Epithelial cell of alveolus of lung (primary cell): ENCODE results near the genes WAPL and OPN4.

GRCh38 chr10:85612116-85612671 is 754.4 kb downstream of the GRID1 start:
- RAMPAGE, long total RNA = no peak
- RRBS = no CpG with 5 or more reads among the region's 6 CpGs

DNA sequence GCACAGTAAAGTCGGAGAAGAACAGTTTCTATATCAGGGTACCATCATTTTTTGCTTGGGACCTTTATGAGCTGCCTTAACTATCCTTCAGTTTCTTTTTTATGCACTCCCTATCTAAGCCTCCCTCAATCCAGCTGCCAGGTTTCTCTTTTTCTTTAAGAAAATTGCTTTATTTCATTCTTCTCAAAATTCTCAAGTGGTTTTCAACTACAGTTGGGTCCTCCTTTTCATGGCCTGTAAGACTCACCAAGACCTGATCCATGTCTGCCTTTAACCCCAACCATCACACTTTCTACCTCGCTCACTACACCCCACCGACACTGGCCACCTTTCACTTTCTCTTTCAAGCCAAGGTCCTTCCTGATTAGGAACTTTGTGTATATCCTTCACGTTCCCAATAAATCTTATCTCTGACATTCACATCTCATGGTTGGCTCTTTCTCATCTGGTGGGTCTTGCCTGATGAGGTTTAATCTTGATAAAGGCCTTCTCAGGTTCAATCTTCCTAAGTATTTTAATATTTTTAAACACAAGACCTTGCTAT is 625.0 kb downstream of the GRID1 start:
- RAMPAGE, long total RNA = no peak
- RRBS = no CpG with 5 or more reads among the region's 4 CpGs

- RAMPAGE, long total RNA = no peak
- RRBS = no CpG with 5 or more reads among the region's 2 CpGs
Measured at GRCh38 chr10:85993091-85993759, 373.4 kb downstream of the GRID1 start.

GRCh38 chr10:86163306-86163892 is 203.2 kb downstream of the GRID1 start:
- RAMPAGE, long total RNA = no peak
- RRBS = no CpG with 5 or more reads among the region's 9 CpGs

DNA sequence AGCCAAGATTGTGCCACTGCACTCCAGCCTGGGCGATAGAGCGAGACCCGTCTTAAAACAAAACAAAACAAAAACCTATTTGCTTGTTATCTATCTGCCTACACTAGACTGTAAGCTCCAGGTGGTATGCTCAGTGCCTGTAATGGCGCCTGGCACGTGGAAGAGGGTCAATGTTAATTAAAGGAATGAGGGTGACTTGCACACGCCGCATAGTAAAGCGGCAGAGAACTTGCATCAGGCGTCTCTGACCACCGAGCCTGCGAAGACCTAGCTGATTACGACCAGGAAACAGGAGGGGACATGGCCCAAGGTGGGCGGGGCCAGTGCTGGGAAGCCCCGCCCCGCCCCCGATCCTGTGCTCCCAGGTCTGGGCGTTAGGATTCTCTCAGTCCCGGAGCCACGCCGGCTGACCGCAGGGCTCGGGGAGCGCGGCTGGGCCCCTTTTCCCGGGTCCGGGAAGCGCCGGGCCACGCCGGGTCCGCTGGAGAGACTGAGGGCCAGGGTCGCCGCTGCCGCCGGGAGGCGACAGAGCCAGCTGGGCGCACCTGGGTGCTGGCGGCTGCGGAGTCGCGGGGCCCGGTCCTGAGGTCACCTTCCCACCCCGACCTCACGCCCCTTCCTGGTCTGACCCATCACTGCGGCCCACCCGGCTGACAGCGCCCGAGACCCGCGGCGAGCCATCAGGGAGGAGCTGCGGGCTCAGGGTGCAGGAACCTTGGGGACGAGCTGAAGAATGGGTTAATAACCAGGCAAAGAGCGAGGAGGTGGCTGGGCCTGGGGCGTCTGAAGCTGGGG is 22.9 kb upstream of the GRID1 start:
- RAMPAGE, long total RNA = no peak
- RRBS = 4% methylated on average over 23 of the region's 55 CpGs

- RAMPAGE, long total RNA = no peak
- RRBS = no CpG with 5 or more reads among the region's 6 CpGs
Measured at GRCh38 chr10:86402993-86403463, 36.4 kb upstream of the GRID1 start.

- RAMPAGE, long total RNA = no peak
- RRBS = no CpG with 5 or more reads among the region's 7 CpGs
Measured at GRCh38 chr10:86466499-86467006, 55.0 kb downstream of the WAPL start.

DNA sequence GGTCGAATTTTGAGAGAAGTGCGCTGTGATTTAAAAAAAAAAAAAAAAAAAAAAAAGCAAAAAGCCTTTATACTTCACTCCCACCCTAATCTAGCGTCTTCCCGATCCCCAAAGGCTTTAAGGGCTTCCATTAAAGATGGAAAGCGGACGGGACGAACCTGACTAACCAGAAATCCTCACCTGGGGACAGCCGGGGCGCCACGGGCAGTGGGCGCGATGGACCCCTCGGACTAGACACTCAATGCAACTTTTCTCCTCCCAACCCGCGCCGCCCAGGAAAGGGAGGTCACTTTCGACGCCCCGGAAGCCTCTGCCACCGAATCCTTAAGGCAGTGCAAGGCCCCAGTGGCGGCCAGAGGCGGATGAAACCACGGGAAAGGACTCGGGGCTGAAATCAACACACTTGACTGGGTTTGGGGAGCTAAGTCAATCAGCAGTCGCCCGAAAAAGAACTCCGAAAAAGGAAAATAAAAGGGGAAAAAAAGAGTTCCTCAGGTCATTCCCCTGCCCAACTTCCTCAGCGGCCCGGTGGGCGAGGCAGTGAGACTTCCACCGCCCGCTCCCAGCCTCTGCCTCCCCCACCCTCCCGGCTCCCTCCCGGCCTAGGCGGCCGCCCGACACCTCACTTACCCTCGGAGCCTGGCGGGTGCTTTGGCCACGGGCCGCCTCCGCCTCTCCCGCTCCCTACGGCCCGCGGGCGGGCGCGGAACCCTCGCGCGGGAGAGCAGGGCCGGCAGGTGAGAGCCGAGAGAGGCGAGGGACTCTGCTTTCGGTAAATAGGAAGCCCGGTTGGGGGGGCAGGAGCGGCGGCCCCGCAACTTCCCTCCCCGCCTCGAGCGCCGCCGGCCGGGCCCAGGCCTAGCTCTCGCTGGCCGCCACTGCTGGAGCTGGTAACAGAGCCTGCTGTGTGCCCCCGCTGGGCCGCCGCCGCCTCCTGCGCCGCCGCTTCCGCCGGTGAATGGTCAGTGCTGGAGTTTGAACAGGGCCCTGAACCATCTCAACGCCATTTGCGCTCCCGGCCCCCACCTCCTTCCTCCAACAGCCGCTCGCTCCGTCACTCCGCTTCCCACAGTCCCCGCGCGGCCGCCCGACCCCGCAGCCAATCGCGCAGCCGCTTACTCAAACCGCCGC is at the start of gene WAPL:
WAPL (minus strand) TSS at position 1,058 of the 1,131 bp plus-strand sequence.
- RAMPAGE, long total RNA = no peak
- RRBS = 2% methylated on average over 22 of the region's 95 CpGs

- RAMPAGE, long total RNA = no peak
- RRBS = no CpG with 5 or more reads among the region's 4 CpGs
Measured at GRCh38 chr10:86599696-86600162, 54.6 kb upstream of the OPN4 start.

- RAMPAGE, long total RNA = no peak
- RRBS = no CpG with 5 or more reads among the region's 14 CpGs
Measured at GRCh38 chr10:86654393-86654866, at the start of gene OPN4. OPN4 (plus strand) TSS chr10:86654547.

DNA sequence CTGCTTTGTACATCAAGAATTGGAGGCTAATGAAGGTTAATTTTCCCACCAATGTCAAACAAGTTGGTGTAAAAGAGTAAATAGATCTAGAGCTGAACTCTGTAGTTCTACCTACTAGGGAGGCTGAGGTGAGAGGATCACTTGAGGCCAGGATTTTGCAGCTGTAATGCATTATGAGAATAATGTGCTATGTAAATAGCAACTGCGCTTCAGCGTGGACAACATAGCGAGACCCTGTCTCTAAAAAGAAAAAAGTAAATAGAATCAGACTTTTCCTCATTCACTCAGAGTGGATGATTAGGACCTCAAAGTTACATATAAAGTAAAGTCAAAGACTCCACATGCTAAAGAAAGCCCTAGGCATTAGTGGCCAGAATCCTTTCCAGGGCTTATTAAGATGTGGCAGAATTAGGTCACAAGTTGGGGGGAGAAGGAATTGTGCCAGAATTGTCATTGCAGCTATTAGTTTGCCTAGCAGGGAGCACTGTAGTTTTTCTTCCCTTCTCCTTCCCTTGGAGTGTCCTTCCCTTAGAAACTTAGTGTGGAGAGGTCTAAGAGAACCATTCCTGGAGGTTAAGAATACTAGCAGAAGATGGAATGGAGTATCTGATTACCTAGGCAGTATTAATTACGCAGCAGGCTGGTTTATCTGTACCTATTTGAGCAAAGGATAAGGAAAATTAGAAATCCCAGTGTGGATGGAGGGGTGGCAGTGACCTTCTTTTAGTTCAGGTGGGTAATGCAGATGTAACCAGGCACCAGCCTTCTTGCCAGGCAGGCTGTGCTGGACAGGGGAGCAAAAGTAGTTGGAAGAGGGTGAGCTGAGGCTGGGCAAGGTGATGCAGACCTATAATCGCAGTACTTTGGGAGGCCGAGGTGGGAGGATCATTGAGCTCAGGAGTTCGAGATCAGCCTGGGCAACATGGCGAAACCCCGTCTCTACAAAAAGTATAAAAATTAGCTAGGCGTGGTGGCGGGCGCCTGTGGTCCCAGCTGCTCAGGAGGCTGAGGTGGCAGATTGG is 13.1 kb downstream of the BMPR1A start:
- RAMPAGE, long total RNA = no peak
- RRBS = no CpG with 5 or more reads among the region's 12 CpGs

DNA sequence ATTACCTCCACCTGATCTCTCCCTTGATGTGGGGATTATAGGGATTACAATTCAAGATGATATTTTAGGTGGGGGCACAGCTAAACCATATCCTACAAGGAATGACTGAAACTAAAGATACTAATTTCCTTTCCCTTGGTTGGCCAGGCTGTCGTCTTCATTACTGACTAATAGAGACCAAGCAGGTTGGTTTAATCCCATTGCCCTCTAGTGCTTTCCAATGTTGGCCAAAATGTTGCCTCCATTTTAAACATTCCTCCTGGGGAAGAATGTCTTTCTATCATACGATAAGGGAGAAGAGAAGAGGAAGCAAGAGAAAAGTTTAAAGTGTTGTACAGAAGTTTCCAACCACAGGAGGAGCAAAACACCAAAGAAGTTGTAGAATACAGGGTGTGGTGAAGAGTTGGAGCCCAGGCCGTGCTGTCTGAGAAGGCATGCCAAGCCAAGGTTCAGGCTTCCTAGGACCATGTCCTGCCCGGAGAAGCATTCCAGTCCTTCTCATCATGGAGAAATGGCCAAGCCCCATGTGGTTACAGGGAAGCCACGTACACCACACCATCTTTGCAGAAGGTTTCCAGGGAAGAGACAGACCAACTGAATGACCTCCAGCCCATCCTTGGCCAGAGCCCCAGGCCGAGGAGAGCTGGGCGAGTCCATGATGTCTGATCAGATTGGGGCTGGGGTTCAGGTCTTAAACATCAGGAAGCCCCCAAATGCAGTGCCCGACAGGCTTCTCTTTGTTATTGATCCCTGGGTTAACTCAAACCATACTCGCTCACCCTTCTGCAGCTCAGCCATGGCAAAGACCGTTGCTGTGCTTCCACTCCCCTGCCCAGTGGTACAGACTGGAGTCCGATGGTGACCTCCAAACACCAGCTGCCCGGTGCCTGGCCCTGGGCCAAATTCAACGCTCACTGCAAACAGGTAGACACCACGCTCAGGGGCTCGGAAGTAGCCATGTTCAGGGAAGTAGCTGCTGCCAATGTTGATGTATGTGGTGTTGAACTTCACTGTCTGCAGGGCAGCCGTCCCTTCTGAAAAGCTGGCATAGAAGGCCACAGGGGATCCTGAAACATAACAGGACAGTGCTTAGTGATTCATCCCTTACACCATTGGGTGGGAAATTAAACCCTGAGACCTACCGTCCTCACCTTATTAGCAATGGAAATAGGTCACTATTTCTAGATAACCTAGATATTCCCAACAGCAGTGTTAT is 20.9 kb downstream of the MMRN2 start:
- RAMPAGE, long total RNA = no peak
- RRBS = no CpG with 5 or more reads among the region's 17 CpGs

- RAMPAGE, long total RNA = no peak
- RRBS = no CpG with 5 or more reads among the region's 20 CpGs
Measured at GRCh38 chr10:86965872-86967076, 2.0 kb upstream of the ADIRF start.

GRCh38 chr10:87082910-87083660 is 11.6 kb downstream of the GLUD1 start:
- RAMPAGE, long total RNA = no peak
- RRBS = no CpG with 5 or more reads among the region's 6 CpGs

DNA sequence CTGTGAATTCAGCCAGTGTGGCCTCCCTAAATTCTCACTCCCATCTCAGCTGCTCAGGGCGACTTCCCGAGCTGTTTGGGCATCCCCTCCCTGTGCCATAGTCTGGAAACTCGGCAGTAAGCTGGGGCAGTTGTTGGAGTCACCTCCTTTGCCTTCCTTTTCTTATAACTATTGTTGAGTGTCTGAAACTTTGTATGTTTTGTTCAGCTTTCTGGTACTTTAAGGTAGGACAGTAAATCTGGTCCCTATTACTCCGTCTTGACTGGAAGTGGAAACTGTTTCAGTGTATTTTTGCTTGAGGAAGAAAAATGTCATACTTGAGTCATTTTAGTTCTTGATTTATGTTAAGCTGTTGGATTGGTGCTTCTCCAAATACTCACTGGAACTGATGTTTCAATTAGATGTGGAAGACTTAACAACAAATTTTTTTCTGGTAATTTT is 33.6 kb downstream of the MINPP1 start:
- RAMPAGE, long total RNA = no peak
- RRBS = no CpG with 5 or more reads among the region's 4 CpGs

DNA sequence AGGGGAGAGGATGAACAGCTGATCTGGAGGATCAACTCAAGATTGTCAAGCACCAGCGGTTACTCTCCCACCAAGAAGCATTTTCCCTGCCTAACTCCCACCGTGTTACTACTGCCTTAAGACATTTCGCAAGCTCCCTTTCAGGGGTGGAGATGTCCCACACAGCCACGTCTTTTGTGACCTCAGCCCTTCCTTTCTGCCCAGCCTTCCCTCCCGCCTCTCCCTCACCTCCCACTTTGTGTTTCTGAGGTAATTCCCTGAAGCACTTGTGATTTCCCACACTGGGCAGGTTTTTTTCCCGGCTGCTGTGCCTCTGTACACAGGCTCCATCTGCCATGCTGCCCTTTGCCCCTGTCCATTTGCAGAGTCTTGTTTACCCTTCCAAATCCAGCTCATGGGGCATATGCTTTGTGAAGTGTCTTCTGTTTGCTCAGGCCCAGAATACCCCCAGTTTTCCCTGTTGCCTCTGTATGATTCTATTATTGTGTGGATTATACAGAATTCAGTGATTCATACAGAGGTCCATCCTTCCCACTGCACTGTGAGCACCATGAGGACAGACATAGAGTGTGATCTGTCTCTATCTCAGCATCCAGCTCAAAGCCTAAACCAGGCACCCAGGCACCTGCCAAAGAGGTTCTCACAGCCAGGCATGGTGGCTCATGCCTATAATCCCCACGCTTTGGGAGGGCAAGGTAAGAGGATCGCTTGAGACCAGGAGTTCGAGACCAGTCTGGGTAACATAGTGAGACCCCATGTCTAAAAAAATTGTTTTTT is 40.8 kb upstream of the PAPSS2 start:
- RAMPAGE, long total RNA = no peak
- RRBS = no CpG with 5 or more reads among the region's 9 CpGs

DNA sequence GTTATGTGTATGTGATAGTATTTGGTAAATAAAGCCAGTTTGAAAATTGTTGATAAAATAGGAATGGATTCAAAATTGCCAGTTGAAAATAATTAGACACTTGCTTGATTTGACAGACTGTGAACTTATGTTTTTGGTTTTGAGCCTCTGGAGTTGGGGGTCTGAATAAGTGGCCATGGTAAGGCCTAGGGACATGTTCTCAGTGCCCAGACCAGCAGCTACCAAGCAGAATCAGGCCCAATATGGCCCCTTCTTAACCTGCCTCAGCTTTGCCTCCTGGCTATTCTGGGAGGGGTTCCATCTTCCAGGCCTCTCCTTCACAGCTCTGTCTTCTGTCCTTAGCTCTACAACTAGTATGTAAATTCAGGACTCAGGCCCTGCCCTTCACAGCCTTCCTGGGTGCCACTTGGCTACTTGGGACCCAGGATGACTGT is 33.4 kb upstream of the PAPSS2 start:
- RAMPAGE, long total RNA = no peak

GRCh38 chr10:87656981-87657751 is 2.5 kb upstream of the PAPSS2 start:
- RAMPAGE, long total RNA = no peak
- RRBS = no CpG with 5 or more reads among the region's 8 CpGs

DNA sequence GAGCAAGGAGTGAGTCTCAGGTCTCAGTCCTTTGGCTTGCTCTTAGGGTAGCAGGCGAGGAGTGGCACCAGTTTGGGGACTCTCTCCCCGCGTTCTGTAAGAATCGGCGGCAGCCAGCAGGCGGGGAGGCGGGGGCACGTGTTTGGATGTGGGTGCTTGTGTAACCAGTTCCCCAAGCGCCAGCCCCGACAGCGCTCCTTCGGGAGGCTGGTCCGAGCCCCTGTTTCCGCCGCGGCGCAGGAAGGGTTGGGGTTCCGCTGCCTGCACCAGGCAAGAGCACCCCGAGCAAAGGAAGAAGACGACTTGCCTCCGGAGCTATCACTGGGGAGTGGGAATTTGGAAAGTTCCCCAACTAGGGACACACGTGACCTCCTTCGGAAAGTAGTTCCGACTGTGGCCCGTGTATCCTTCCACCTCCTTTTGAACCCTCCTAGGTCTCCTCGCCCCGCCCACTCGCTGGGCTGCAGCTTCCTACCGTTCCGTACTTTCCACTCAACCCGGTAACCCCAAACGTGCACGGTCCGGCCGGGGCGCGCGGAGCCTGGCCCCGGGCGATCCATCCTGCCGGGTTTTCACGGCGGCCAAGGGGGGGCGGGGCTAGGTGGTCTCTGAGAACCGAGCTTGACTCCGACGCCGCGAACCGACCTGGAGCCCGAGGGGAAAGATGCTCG is 1.3 kb downstream of the KLLN start:
- RAMPAGE, long total RNA = no peak
- RRBS = no CpG with 5 or more reads among the region's 52 CpGs

GRCh38 chr10:87862599-87863162 is 652 bp downstream of the KLLN start:
- RAMPAGE, long total RNA = no peak
- RRBS = no CpG with 5 or more reads among the region's 29 CpGs